Hair follicular keratinocyte (primary cell): ENCODE measurements around a stretch of chr15.

DNA sequence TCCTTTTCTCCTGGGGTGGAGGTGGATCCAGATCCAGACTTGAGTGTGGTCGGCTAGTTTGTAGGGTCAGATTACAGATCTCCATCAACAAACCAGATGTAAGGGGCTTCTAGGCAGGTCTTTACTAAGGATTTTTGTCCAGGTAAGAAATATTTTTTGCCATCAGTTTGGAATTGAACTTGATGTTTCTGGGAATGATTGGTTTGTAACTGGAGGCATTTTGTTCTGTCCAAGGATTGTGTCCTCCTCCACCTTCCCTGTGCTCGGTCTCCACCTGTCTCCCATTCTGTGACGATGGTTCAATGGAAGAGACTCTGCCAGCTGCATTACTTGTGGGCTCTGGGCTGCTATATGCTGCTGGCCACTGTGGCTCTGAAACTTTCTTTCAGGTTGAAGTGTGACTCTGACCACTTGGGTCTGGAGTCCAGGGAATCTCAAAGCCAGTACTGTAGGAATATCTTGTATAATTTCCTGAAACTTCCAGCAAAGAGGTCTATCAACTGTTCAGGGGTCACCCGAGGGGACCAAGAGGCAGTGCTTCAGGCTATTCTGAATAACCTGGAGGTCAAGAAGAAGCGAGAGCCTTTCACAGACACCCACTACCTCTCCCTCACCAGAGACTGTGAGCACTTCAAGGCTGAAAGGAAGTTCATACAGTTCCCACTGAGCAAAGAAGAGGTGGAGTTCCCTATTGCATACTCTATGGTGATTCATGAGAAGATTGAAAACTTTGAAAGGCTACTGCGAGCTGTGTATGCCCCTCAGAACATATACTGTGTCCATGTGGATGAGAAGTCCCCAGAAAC lies 6.6 kb downstream of the GCNT3 start:
- RAMPAGE, long total RNA: no peak

- RAMPAGE, long total RNA: no peak
Measured at GRCh38 chr15:59791808-59792259, 102.7 kb upstream of the BNIP2 start.

- RAMPAGE, long total RNA: no peak
Measured at GRCh38 chr15:60355439-60356346, 42.1 kb downstream of the ANXA2 start.

- RAMPAGE, long total RNA: no peak
Measured at GRCh38 chr15:60379511-60380231, 18.1 kb downstream of the ANXA2 start.

DNA sequence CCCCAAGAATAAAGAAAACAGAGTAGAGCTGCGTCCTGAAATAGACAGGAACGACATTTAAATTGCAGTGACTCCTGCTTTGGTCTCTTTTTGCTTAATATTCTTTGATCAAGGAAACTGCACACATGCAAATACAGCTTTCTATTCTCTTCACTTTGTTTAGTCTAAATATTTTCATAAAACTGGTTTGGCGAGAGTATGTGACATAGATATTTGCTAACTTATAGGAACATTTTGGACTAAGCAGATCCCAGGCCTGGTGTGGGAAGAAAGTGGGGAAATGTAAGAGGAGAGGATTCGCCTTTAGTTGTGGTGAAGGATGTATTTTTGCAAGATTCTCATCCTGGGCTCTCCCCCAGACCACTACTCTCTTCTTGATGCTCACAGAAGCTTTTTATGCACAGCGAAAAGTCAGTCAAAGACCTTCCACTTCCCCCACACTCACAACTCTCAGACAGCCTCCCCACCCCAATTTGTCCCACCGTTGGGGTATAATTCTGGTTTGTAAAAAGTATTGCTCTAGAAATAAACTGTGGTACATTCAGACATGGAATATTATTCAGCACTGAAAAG lies 10.8 kb downstream of the ANXA2 start:
- RAMPAGE, long total RNA: no peak

DNA sequence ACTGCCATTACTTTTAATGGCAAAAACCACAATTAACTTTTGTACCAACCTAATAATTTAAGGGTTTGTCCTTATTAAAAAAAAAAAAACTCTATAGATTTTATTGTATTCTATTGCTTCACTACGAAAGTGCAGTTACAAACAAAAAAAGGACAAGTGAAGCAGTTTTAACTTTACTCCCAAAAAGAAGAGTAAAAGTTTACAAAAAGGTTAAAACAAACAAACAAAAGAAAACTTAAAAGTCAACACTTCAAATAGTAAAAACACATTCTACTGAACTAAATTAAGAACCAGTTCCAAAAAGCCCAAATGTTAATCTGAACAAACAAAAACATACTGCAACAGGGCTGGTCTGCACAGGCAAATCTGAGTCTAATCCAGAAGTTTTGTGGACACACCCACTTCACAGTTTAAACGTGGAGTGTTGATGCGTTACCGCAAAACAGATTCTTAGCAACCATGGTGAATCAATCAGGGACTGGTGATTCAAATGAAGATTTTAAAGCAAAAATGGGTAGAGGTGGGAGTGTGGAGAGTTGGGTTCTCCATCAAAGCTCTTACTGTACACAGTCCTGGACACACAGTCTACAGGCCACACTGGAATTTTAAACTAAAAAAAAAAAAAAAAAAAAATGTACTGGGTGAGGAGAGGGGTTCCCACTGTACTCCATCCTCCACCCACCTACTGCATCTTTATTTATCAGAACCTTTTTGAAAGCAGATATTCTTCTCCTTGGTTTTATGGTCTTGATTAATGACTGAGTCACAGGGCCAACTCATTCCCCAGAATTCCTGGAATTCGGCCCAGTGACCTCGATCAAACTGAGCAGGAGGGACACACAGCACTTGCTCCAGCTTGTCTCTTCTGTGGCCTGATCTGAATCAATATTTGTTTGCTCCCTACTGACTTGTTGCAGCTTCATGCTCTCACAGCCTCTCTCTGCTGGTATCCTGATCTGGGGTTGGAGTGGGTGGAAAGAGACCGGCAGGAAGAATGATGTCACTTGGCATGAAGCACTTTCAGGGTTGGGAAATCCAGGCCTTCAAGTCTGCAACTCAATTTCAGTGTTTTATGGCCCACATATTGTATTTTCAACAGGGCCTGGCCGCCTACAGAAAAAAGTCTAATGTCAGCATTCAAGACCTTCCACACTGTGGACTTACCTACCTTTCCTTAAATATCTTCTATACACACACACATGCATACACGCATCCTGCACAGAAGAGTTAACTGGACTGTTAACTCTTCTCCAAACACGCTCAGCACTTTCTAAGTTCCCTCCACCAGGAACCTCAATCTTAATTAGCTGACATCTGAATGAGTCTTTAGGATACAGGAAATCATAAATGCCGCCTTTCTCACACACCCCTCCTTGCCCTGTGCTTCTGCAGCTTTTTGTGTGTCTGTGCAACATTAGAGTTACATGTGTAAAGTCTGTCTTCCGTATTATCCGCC lies 4.9 kb downstream of the ANXA2 start:
- RAMPAGE, long total RNA: no peak

- RAMPAGE, long total RNA: no peak
Measured at GRCh38 chr15:60395981-60396999, 1.5 kb downstream of the ANXA2 start.

DNA sequence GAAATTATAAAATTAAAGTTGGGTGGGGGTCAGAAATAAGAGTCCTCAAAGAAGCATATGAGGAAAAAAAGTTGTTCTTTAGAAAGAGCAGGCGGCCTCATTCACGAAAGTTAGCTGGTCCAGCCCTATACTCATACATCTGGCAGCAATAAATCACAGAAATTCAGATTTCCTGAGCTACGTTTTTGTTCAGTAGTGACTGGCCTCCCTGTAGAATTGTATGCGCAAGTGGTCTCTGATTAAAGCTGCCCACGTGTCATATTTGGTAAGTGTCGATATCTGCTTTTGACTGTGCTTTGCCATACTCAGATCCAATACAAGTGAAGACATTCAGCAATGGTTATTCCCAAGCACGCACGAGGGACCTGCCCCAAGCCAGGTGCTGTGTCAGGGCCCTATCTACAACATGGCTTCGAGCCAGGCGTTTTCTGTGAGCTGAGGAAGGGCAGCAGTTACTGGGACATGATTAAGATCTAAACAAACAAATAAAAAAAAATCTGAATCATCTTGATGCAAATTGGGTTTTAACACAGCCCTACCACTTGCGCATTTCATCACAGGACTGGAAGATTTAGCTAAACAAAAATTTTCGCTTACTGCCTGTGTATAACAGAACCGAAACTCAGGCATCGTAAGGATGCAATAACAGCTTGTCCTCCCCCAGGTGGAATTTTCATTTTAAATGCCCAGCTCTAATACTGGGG lies 47.2 kb upstream of the ICE2 start:
- RAMPAGE, long total RNA: no peak

GRCh38 chr15:60822908-60823653 lies 344.1 kb upstream of the ICE2 start:
- RAMPAGE, long total RNA: no peak

GRCh38 chr15:60995071-60995730 lies 233.9 kb downstream of the RORA start:
- RAMPAGE, long total RNA: no peak

DNA sequence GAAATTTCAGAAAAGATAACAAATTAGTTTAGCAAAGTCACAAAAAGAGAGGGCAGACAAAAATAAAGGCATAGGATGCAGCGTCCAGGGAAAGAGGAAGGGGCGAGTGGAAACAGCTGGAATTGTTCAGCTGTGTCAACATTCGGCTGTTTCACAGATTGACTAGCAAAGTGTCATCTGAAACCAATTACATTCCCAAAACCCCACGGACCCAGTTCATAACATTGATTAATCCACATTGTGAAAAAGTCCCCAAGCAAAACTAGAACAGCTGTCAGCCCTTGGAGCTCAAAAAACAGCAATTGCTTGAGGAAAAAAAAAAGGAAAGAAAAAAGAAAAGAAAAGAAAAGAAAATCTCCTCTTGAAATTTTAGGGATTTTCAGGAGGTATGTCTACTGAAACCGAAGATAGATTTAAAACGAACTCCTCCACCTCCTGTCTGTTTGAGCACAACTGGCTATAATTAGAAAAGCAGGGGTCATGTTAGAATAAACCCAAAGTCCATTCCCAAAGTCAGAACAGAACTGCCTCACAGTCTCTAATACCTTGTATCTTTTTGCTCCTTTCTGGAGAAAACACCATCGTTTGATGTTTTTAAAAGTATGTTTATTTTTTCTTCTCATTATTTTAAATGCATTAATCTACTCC lies 159.6 kb downstream of the RORA start:
- RAMPAGE, long total RNA: no peak

DNA sequence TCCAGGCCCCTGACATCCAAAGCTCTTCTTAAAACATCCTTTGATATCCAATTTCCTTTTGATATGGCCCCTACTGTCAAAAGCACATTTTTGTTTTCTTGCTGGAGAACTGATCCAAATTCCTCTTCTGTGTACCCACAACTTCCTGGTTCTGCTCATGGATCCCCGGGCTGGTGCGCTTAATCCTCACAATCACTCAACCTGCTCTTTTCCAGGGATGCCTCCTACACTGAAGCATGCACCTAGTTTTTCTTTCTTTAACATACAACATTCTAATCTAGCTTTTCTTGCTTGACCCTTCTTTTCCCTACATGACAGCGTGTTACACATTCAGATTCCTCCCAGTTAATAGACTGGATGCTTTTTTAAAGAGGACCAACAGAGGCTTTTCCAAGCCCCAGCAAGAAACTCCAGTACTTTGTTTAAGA lies 126.6 kb downstream of the RORA start:
- RAMPAGE, long total RNA: no peak

DNA sequence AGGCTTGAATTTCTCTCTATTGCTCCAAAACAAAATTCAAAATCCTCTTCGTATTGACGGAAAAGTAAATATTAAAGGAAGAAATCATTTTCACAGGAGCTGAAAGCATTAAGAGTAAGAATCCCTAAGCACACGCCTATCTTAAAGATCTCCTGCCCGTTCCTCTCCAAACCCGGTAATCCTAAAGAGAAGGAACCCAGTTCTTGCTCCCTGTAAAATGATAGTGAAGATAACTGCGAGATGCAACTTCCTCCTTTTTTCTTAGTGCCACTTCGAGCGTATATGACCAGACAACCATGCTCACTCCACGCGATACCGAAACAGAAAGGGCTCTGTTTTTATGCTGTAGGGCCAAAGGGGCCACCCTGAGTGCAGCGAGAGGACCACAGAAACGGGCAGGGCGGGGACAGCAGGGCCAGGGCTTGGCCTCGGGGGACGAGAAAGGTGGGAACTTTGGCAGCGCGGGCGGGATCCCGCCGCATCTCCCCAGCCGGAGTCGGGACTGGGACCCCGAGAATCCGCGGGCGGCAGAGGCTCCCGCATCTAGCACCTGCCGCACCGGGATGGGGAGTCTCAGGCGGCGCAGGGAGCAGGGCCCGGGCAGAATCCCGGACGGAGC lies 538 bp downstream of the VPS13C start:
- RAMPAGE, long total RNA: no peak

DNA sequence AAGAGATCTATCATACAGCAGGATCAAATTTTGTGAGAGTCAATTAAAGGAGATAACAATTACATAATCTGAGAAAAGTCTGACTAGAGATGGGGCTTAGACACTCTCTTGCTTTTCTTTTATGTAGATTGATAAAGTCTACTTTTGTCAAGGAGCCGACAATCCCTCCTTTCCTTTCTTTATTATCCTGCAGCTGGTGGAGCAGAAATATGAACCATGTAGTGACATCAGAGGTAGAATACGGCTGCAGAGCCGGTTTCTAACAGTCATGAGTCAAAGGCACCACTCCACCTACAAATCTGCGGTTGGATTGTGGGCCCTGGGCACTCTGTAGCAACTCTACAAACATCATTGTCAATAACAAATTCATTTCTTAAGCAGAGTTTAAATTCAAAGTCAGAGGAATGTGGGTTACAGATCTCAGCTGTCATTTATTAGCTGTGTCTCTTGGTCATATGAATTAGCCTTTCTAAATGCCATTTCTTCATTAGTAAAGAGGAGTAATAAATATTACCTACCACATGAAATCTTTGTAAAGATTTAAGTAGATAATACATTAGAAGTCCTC lies 9.1 kb downstream of the C2CD4A start:
- RAMPAGE, long total RNA: no peak

DNA sequence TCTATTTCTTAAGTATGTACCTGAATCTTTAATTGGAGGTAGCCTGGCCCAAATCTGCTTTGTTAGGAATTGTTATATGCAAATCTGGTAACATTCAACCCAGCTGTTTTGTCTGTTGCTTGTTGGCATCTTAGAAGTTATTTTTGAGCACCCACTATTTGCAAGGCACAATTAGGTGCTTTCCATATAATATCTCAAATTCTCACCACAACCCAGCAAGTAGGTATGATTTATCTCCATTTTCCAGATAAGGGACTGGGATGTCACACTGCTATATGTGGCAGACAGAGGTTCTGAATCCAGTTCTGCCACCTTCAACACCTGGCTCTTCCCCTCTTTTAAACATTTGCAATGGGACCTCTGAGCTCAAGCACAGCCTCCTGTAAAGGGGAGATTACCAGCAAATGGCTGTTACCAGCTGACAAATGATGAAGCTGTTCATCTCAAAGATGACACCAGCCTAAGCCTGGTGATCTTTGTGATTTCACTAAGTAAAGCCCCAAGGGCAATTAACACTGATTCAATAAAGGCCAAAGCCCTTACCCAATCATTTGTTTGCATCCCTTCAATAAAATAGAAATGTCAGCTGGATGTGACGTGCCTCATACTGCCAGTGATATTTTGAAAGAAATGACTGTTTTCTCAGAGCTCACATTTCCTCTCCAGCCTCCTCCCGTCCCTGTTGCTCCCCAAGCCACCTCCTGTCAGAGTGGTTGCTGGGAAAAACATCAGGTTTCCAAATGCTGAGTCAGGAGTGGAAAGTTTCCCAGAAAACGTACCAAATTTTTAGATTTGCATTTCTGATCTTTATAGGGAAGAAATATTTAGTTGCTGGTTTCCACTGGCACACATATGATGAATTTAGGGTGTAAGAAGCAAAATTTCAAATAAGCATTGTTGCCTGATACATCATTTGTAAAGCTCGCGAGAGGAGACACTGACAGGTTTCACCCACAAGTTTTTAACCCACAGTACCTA lies 20.8 kb downstream of the C2CD4A start:
- RAMPAGE, long total RNA: no peak

DNA sequence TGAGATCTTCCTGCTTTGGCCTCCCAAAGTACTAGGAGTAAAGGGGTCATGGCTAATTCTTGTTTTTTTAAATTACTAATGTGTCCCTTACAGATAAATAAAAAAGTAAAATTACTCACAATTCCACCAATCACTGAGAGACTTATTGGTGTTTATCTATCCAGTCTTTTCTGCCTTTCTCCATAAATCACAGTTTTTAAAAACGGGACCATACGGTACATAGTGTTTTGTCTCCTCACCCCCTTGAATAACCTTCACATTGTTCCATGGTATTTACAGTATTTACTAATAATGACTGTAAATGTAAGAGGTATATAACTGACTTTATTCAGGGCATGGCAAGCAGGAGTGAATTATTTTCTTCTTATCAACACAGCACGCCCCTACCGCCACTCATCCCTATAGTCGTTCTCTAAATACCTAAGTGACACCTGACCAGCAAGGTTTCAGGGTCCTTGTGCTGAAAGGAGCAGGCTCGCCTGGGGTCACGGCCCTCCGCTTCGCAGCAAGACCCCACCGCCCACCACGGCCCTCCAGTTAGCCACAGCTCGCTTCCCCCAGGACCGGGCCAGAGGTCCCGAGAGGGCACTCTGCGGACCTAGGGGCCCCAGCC lies 614 bp upstream of the TLN2 start:
- RAMPAGE, long total RNA: no peak

DNA sequence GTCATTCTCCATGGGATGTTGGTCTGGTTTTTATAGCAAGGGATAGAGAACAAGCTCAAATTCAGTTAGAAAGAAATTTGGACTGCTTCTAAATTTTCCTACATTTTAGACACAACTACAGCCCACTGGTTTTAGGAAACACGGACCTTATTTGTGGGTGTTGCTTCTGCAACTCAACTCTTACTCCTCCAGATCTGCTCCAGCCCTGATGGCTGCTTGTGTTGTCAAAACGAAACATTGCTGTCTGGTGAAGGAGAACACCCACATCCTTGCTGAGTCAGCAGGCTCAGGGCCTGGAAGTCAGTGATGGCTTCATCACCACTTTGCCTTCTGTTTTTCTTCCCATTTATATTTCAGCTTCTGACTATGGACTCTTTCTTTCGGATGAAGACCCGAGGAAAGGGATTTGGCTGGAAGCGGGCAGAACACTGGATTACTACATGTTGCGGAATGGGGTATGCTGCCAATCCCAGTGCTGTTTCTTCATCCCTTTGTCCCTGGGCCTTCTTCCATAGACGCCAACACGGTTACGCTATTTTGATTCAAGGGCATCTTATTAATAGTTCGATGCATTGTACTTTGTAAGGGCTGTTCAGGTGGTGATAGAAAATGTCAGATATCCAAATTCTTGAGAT lies 259.5 kb downstream of the TLN2 start:
- RAMPAGE, long total RNA: no peak

DNA sequence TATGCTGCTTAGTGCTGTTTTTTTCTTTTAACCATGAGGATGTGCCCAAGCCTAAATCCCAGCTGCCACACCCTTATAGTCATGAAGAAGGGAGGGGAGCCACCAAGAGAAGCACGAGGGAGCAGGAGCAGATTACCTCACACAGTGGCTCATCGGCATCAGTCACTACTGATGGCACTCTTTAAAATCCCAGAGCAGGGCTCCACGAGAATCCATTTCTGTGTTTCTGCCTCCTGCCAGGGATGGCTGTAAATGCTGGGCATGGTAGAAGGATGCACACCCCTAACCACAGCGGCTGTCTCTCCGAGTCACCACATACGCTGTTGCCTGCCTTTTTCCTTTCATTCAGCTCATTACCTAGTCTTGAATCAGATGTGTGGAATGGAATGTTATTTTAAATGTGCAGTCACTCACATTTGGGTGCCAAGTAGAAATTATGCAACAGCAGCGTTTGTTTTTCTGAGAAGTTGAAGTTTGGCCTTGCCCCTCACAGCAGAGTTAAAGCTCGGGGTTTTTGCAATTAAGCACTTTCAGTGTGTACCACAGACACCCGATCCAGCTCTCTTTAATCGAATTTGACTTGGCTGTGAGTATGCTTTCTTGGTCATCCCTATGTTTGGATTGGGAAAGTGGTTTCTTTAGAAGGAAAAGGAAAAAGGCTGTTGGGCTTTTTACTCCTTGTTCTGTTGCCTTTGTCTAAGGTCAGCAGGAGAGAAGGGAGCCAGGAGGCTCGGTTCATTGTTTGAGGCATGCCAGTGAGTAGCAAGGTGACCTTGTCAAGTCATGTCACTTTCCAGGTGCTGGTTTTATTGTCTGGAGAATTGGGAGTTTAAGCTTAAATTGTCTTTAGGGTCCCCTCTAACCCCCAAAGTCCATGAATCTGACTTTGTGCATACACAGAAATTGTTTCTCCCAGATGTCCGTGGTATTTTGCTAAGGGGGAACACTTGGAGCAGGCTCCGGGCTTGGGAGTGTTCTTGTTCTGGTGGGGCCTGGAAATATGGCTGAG lies 284.2 kb upstream of the TPM1 start:
- RAMPAGE, long total RNA: no peak

DNA sequence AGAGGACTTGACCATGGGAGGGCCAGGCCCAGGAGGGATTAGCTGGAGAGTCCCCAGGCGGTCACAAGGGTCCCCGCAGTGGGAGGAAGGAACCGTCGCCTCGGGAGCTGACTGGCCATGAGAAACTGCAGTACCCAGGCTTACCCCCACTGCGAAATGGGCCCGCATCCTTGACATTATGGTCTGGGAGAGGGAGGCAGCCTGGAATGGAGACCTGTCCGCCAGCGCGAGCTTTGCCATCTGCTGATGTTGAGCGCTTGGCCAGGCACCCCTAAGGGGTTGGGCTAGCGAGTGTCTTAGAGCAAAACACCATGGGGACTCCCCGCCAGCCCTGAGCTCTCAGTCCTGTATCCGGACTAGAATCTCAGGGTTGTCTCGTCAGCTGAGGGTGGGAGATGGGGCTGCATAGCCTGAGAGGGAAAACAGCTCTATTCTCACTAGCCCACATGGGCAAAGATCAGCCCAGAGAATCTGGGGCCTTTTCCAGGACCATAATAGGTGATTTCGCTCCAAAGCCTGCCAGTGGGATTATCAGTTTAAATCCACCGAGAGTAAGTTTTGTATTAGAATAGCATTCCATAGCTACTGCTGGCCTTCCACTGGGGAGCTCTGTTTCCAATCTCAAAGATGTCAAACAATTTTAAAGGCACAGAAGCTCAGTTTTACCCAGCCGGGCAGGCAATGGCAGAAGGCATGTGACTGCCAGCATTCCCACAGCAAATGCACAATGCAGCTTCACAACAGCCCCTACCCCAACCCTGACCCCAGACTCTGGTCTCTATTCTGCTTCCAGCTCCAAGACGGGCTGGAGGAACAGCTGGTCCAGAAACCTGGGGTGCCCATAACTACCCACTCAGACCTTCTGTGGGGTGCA lies 167.5 kb upstream of the TPM1 start:
- RAMPAGE, long total RNA: no peak

DNA sequence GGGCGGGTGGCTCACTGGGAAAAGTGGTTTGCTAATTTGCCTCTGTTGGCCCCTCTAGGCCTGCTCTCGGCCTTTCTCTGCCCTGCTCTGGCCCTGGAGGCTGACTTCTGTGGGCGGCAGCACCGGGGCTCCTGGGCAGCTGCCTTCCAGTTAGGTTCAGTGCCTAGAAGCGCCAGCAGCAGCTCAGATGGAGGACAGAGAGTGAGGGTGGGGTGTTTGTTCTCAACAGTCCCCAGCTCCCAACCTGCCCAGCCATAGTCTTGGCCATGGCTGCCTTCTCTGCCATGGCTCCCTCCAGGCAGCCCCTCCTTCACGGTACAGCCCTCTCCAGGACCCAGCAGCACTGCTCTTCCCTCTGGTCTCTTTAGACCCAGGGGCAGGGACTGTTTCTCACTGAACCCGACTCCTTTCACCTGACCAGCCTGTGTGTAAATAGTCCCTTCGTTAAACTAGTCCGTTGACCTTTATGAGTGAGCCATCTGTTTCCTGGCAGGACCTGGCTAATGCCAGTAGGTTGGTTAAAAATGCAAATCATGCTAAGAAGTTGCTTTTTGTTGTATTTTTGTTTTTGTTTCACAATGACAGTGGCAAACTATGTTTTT lies 107.0 kb upstream of the TPM1 start:
- RAMPAGE, long total RNA: no peak